Ishikawa (cell line): ENCODE measurements around a stretch of chr1.

DNA sequence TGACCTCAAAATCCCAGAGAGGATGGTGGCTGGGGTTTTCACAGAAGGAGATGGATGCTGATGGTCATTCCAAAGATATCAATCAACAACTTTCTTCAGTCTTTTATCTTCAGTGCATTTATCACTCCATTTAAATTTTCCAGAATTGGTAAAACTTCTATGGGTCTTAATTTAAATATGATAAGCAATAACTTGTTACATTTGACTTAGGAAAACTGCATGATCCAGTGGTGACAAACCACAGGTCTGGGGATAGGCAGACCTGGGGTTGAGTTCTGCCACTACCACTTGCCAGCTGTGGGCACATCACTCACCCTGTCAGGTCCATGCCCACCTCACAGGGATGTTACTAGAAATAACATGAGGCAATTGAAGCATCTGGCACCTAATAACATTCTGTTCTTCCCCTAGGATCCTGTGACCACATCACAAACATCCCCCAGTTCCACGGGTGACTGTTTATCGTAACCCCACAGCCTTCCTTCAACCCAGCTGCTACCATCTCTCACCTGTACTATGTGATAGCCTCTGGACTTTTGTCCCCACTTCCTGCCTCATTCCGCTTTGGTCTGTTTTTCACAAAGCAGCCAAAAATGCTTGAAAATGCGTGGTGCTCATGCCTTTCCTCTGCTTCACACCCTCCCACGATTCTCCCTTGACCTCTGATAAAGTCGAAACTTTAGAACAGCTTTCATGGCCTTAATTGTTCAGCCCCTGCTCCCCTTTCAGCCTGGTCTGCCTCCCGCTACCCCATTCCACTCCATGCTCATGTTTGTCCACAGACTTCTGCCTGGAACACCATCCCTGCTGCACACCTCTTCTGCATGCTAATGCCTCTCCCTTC is 165.9 kb downstream of the PLPP3 start:
- RRBS: no CpG with 5 or more reads among the region's 7 CpGs

DNA sequence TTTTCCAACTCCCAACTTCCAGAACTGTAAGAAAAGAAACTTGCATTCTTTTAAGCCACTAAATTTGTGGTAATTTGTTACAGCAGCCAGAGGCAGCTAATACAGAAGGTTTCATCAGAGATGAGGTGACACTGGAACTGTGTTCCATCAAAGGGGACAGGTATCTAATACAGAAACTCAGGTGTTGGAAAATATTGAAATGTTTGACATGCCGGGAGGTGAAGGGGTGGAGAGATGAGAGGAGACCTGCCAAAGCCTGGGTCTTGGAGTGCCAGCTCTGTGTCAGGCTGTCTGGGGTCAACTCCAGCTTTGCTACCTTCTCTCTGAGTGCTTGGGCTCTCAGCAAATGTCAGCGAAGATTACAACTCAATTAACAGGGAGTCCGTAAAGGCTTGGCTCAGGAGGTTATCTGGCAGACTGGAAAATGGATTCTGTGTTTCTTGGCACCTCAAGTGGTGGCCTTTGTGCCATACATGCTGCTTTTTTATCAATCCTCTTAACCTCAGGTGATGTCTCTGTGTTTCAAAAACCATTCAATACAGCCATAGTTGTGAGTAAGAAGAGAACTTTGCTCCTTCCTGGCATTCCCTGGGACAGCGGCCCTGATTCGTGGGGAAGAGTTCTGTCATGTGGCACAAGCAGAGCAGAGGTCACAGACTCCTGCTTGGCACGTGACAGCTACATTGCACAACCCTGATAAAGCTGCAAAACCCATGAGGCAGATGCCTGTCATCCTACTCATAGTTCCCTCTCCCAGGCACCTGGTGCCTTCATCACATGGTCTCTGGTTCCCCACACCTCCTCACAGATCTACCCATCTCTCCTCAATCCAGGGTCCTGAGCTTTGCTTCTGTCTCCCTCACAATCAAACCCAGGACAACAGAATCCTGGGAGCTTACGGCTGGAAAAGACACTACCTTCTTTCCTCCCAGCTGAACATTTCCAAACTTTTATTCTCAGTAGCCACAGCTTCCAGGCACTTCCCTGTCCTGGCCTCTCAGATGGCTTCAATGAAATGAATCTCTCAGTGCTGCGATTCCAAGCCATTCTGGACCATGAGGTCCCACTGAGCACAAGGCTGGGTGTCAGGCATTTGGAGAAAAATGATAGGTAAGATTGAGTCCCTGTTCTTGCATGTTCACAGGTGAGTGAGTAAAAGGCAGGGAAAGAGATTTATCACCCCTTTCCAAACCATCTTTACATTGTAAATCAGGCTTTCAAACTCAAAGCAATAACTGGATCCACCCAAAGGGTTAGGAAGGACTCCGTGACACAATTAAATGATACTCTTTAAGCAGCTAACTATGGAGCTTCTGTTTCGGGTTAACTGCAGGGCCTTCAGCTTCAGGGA is 70.9 kb downstream of the PLPP3 start:
- RRBS: no CpG with 5 or more reads among the region's 10 CpGs

DNA sequence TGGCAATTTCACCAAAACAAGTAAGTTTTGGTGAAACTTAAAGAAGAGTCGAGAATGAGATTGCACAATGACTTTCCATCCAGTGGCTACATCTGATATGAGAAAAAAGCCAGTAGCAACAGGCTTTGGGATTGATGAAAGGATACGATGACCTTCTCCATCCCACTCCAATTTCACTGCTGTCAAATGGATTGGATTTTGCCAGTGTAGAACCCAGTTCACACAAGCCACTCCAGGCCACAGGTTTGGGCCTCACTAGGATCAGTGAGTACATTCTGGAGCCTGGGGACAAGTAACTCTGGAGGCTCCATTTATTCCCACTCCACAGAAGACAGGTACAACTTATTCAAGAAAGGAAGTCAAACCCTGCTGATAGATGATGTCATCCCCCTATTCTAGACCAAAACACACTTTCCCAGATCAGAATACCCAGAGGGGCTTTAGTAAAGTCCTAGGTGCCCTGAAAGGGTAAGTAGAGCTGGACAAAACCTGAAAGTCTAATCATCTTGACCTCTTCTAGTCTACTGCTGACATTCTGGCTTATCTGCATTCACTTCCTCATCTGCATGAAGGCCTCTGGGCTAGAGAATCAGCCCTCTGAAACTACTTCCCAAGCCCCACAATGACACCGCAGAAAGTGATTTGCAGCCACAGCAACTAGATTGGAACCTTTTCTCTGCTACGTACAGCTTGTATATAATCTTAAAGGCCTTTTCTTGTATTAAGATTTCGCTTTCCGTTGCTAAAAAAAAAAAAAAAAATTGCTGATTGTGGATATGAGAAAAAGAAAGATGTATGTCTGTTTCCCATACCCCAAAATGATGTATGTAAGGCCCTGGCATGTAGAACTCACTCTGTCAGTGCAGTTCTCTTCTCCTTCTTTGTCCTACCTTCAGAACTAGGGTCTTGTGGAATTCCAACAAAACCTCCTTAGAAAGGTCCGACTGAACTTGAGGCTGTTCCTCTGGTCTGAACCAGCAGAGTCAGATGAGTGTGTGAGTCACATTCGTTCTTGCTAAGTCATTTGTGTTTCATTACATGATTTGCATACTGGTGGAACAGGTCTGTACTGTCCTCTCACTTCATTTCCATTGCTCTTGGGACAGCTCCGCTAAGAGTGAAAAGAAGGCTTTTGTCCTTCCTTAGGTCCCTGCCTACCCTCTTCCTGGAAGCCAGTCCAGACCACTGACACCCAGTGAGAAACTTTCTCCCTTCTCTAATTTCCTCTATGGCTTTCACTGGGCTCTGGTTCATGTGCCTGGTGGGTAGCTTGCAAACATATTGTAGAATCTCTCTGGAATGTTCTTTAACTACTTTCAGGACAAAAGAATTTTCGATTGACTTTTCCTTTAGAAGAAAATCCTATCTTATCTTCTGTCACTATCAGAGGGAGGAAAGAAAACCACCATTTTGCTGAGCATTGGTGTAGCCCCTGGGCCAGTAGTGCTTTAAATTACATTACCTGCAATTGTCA is 62.8 kb downstream of the PLPP3 start:
- RRBS: no CpG with 5 or more reads among the region's 10 CpGs

DNA sequence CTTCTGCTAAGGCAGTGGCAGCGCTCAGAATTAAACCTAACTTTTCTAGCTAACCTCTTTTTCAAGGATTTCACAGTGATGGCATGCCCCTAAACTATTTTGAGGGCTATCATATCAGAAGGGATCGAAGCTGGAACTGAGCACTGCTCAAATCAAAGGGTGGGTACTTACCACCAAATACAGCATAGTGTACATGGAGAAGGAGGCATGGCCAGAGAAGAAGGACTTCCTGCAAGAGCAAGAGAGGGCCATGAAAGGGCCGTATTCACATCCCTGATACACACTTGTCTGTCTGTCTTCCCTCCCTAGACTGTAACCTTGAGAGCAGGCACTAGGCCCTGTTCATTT is 55.7 kb downstream of the PLPP3 start:
- RRBS: no CpG with 5 or more reads among the region's 3 CpGs

DNA sequence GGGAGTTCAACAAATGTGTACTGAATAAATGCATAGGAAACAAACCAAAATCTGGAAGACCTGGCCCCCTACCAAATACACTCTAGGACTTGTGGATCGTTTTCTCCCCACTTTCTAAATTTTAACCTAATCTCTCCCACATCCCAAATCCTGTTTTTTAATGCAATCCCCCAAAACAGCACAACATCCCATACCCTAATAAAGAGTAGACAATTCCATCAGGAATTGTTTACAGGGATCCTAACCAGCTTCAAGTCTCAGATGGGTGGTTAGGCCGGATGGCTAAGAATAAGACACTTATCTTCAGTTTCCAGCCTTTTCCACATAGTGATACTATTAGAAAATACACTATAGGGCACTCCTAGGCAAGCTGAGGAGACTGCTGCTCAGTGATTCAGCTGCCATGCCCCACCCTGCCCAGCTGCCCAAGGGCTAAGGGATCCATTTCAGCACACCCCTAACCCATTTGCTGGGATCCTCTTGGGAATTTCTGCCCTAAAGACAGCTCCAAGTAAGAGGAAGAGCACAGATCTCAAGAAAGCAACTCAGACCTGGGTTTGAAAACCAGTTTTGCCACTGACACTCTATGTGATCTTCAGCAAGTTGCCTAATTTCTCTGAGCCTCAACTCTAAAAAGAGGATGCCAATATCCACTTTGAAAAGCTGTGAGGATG is 31.9 kb downstream of the PLPP3 start:
- RRBS: no CpG with 5 or more reads among the region's 2 CpGs

DNA sequence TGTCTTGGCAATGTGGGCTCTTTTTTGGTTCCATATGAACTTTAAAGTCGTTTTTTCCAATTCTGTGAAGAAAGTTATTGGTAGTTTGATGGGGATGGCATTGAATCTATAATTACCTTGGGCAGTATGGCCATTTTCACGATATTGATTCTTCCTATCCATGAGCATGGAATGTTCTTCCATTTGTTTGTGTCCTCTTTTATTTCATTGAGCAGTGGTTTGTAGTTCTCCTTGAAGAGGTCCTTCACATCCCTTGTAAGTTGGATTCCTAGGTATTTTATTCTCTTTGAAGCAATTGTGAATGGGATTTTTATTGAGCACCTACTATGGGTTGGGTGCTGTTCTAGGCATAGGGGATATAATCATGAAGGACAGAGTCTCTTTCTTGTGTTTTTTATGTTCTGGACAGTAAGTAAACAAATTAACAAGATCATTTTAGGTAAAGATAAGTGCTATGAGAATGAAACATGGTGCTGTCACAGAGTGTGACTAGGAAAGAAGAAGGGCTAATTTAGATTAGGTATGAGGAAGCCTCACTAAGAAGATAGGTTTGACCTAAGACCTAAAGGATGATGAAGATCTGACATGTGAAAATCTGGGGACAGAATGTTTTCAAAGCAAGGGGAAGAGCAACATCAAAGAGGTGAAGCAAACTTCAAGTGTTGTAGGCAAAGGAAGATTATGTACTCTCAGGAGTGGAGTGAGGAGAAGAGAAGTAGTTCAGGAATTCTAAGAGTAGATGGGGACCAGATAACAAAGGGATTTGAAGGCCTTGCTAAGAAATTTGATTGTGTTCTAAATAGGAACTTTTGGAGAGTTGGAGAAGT is 36.9 kb downstream of the PRKAA2 start:
- RRBS: no CpG with 5 or more reads among the region's 2 CpGs

GRCh38 chr1:56835626-56836227 is 16.5 kb upstream of the FYB2 start:
- RRBS: no CpG with 5 or more reads among the region's 10 CpGs

DNA sequence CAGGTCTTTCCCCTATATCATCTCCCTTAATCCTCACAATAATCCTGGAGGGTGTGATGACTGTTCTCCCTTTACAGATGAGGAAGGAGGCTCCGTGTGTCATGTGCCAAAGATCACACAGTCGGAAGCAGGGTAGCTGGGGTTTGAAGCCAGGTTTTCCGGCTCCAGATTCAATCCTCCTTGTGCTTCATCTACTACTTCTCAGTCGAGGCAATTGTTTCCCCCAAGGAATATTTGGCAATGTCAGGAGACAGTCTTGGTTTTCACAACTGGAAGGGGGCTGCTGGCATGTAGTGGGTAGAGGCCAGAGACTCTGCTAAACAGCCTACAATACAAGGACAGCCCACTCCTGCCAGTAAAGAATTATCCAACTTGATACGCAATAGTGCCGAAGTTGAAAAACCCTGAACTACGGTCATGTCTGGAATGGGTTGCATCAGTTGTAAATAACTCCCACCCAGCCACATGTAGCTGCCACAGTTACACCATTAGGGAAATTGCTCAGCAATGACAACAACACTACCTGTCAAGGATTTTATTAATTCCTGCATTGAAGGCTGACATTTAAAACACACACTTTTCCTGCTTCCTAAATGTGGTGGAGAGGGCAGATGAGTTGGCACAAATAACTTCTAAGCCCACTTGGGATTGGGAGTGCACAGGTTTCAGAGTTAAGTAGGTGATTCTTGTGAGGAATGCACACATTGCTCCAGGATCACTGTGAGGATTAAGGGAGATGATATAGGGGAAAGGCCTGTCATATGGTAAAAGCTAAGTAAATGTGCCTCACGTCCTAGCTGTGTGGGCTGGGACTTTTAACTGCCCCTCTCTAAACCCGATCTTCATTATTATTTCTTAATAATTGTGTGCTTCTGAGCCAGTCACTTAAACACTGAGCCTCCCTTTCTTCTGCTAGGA is 54.3 kb downstream of the C8B start:
- RRBS: no CpG with 5 or more reads among the region's 9 CpGs

- RRBS: no CpG with 5 or more reads among the region's 6 CpGs
Observed at GRCh38 chr1:58432778-58433095, 113.8 kb downstream of the OMA1 start.

DNA sequence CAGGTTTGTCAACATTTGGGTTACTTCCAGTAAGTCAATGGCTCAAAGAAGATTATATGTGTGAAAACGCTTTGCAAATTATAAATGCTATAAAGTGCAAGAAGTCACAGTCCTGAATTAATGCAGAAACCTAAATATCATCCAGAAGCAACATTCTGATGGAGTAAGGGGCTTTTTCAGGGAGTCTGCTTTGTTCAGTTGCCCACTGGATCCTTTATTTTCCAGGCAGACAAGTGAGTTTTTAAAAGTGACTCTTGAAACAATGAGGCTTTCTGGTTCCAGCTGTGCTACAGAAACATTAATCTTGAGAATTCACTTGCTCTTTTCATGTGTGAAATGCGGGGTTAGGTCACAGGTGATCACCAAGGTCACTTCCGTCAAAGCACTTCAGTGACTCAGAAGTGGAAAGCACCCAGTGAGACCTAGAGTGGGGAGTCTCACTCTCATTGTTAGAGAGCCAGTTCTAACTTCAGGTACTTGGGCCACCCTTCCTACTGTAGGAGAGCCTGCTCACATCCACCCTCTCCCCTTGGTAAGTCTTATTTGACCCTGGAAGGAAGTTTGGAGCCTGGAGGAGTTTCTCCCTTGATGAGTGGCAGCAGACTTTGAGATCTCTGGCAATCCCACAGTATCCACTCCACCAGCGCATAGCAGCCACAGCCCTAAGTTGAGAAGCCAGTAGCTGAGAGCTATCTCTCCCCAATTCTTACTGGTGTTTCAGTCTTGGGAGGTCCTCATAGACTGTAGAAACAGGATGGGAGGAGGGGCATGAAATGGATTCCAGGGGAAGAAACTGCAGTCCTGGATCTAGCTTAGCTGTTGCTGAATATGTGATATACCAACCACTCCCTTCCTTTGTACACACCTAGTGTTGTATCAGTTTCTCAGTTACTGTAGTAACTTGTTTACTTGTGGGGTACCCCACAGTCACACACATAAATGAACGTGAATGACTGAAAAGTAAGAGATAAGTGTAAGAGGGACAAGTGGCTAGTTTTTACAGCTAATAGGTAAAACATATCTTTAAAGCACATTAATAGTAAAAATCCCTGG is 3.2 kb downstream of the TACSTD2 start:
- RRBS: no CpG with 5 or more reads among the region's 5 CpGs

DNA sequence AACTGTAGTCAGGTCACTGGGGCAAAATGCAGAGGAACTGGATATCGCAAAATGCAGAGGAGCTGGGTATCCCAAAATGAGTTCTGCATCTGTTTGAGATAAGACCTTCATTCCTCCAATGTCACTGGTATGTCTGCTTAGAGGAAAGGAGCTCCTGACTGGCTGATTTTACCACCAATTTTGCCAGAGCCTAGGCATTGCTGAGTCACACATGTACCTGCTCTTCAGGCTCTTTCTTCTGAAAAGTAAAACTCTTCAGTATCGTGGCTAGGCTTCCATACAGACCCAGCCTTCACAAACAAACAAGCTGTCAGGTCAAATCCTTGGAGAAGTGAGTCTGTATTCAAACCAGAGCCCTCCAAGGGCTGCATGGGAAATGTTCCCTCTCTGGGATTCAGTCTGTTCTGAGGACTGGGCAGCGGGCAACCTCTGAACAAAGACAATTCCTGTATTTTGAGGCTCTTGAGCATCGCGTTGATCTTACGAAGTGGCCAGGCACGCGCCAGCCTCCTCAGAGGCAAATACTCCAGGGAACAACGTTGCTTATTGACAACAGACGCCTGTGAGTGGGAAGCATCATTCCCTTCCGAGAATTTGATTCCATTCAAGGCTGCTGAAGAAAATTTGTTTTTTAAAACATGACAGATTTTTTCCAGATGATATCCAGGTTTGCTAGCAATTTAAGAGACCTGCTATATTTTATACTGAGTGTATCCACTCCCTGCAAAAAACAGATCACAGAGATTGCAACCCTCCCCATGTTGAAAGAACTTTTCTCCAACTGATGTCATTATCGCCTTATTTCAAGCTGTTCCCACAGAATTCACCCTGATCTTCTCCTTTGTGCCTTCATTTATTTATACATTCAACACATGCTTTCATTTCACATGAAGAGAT is 20.0 kb upstream of the TACSTD2 start:
- RRBS: no CpG with 5 or more reads among the region's 12 CpGs

DNA sequence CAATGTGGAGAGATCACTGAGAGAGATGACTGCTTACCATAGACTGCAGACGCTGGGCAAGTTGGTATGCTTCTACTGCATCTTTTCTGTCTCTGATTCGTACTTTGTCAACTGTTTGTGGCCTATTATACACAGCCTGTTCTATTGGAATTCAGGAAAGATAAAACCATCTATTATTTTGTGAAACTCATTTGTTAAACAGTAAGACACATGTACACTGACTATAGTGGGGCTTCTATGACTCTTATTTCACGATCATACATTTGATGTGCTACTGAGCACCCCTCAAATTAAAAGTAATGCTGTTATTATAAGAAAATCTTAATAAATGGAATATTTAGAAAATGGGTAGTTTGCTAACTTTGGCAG is 24.4 kb downstream of the MYSM1 start:
- RRBS: no CpG with 5 or more reads among the region's 3 CpGs

- RRBS: no CpG with 5 or more reads among the region's 11 CpGs
Observed at GRCh38 chr1:58681424-58682569, 18.1 kb downstream of the MYSM1 start.

DNA sequence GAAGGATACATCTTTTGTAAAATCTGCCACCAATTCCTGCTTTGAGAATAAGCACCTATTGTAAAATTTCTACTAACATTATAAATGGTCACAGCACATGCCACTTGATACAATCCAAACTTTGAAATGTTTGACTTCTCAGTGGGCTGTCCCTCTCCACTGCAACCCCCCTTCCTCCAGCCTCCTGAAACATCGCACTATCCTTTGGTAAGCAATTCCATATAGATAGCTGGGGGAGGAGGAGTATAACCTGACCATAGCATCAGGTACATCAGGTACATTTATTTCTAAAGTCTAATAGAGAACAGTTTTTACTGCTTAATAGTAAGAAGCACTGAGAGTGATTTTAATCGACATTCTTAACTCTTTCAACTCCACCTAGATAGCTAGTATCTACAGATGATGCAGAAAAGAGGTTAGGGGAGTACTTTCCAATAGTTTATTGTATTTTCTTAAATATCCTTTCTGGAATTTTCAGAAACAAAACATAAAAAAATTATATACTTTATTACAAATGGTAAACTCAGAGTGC is 2.9 kb downstream of the JUN start:
- RRBS: no CpG with 5 or more reads among the region's 2 CpGs

- RRBS: 98% methylated on average over 5 of the region's 16 CpGs
Observed at GRCh38 chr1:58782598-58782724, 1.4 kb downstream of the JUN start.

DNA sequence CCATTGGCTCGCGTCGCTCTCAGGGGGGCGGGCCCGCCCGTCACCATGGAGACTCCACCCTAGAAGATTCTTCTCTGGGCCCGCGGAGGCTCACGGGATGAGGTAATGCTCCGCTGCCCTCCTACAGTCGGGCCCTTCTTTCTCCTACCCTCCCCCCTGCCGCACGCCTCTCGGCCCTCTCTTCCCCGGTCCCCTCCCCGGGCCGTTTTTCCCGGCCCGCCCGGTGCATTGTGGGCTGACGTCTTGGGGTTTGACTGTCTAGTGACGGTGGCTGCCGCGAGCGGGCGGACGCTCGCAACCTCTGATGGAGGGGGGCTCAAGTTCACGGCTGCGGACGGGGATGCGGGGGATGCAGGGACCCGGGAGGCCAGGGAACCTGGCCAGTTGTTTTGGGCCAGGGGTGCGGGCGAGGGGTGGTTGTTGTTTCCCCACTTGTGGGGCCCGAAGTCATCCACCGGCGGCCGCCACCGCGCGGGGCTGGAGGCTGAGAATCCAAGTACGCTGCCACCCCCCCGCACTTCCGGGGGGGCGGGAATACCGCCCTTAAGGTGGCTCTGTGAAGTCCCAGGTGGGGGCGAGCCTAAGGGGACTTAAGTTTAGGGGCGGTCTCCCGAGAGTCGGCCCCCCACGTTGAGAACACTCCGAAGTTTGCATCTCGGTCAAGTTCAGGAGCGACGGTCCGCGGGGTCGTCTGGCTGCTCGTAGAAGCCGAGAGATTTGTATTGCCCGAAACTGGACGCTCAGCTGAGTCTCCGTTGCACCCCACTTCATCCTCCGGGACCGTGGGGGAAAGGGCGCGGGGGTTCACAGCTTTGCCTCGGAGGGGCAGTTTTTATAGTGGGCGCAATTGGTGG is 508 bp upstream of the JUN start:
- RRBS: 1% methylated on average over 20 of the region's 70 CpGs

DNA sequence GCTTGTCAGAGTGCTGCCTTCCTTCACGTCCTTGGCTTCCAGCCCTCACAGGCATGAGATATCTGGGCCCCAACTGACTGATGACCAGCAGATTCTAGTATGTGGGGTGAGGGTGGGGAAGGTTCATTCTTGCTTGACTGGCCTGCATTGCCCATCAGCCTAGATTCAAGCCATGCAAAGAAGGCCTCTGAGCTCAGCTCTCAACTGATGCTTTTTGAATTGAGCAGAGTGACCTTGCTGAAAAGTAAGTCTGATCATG is 253.0 kb upstream of the FGGY start:
- RRBS: no CpG with 5 or more reads among the region's 1 CpG

DNA sequence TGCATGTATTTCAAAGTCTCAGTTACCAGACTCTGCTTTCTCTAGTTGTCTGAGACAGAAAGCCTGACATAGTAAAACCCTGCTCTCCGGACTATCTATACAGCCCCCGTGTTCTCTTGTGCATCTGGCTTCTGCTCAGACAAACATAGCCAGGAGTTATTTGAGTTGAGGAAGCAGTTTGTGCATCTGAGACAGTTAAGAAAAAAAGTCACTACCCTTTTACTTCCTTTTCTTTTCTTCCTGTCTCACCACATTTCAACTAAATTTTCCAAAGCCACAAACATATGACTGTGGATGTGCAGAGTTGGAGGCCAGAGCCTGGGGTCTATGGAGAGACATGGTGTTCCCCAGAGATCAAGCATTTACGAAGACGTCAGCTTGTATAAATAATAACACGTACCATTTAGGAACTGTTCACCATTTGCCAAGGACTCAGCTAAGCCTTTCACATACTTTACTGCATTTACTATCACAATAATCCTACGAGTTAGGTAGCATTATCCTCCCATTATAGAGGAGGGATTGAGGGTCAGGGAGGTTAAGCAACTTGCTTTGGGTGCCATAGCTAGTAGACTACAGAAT is 158.4 kb upstream of the FGGY start:
- RRBS: no CpG with 5 or more reads among the region's 6 CpGs